ENCODE measurements around a stretch of chr10.

DNA sequence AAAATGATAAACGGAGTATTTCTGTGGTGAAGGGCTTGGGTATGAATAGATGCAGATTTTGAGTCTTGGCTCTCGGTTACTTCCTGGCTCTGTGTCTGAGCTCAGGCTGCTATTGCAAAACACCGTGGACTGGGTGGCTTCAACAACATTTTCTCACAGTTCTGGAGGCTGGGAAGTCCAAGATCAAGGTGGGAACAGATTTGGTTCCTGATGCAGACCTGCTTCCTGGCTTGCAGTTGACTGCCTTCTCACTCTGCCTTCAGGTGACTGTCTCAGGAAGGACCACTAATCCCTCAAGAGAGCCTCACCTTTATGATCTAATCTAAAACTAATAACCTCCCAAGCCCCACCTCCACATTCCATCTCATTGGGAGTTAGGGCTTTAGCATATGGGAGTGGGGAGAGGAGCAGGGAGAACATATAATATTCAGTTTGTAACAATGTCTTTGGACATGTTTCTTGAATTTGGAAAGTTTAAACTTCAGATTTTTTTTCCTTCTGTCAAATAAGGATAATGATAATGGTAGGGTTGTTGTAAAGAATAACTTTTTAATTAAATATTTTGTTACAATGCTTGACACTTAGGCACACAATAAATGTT is 1.9 kb downstream of the MSRB2 start:
- PRO-cap: no peak
- RAMPAGE, long total RNA: no peak
- RRBS: no CpG with 5 or more reads among the region's 3 CpGs

DNA sequence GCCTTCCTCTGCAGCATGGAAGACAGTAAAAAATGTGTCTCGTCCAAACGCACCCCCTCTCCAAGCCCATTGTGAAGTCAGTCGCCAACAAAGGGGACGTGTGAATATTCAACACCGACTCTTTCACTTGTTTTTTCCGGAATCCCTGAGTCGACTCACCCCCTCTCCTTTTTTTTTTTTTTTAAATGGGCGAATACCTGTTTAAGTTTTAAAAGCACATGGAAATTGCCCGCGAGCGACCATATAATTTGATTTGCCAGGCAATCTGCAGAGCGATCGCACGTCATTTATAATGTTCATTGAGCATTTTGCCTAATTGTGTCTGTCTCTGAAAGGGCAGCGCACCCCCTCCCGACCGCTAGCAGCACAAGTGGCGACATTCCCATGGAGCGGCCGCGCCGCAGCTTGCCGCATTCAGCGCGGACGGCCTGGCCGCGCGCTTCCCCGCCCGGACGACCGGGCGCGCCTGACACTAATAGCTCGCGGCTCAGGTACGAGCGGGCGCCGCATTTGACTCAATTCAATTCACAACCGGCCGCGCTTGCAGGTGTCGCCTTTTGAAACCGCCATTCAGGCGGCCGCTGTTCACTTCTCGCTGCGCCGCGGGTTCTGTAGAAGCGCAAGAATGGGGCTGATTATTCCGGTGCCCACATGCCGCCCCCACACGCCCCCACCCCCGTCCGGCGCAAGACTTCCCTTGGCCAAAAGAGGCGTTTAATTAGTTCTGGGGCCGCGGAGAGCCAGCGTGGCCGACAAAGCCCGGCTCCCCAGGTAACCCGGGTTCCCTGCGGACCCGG is 19.0 kb upstream of the PTF1A start:
- PRO-cap: no peak
- RAMPAGE, long total RNA: no peak
- RRBS: 4% methylated on average over 26 of the region's 68 CpGs

GRCh38 chr10:23439864-23441043 is 1.4 kb downstream of the OTUD1 start:
- PRO-cap: no peak
- RAMPAGE, long total RNA: no peak
- RRBS: under 1% methylated on average over 37 of the region's 90 CpGs

GRCh38 chr10:23442193-23443080 is 3.6 kb downstream of the OTUD1 start:
- PRO-cap: no peak
- RAMPAGE, long total RNA: no peak
- RRBS: no CpG with 5 or more reads among the region's 6 CpGs

DNA sequence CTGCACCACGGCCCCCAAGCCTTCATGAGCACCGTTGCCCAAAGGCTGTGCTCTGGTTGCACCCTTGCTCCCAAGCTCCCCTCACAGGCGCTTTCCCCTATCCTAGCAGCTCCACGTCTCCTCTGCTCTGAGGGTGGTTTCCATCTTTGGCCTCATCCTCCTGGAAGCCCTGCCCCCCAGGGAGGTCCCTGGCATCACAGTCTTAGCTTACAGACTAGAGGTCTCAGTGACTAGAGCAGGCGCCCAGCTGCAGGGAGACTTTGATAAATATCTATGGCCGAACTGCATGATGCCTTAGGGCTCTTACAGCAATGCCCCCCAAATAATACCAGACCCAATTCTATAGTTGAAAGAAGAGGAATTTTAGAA is 6.4 kb upstream of the KIAA1217 start:
- PRO-cap: no peak
- RAMPAGE, long total RNA: no peak
- RRBS: no CpG with 5 or more reads among the region's 6 CpGs

DNA sequence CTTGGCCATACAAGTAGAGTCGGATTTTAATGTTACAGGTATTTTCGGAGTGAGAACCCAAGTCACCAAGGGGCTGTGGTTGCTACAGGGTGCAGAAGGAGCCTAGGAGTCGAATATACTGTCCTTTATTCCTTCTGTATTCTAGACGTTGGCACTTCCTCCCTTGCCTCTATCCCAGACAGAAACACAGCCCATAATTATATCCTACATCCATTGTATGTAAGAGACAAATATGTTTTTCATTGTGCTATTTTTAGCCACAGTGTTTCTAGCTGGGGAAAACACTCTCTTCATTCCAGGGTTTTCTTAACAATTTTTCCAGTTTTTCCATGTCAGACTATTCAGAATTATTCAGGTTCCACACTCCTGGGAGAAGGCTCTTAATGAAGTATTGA is 32.6 kb downstream of the KIAA1217 start:
- PRO-cap: no peak
- RAMPAGE, long total RNA: no peak
- RRBS: no CpG with 5 or more reads among the region's 4 CpGs

DNA sequence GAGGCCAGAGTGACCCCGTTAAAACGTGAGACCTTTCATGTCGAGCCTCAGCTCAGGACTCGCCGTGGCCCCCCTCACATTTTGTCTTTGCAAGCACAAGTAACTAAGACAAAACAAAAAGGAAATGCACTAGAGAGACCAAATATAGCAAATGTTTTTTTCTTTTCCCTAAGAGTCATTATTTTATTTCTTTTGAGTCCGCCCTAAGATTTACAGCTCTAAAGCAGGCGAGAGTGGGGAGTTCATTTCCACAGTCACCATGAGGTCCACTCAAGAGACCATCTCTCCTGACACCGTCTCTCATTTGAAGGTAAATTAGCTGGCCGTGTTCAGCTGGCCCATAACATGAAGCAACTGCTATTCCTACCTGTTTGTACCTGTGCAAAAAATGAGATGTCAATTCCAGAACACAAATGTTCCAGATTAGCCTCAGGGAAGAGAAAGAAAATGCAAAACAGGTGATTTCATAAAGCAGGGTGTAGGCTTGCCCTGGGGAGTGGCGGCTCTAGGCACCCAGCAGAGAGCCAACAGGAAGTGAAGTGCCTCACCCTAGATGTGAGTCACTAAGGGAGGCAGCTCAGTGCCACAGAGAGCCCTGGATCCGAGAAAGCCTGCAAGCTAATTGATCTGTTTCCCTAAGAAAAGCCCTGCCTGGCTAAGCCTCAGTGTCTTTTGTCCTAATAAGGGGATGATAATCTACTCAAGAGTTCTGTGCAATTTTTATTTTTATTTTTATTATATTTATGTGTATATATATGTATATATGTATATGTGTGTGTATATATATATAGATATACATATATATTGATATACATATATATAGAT is 240.1 kb downstream of the ARHGAP21 start:
- PRO-cap: no peak
- RAMPAGE, long total RNA: no peak
- RRBS: no CpG with 5 or more reads among the region's 11 CpGs

GRCh38 chr10:24519738-24520555 is 203.7 kb downstream of the ARHGAP21 start:
- PRO-cap: no peak
- RAMPAGE, long total RNA: no peak
- RRBS: no CpG with 5 or more reads among the region's 20 CpGs

- PRO-cap: no peak
- RAMPAGE, long total RNA: no peak
- RRBS: no CpG with 5 or more reads among the region's 2 CpGs
Measured at GRCh38 chr10:24652065-24652266, 71.7 kb downstream of the ARHGAP21 start.

DNA sequence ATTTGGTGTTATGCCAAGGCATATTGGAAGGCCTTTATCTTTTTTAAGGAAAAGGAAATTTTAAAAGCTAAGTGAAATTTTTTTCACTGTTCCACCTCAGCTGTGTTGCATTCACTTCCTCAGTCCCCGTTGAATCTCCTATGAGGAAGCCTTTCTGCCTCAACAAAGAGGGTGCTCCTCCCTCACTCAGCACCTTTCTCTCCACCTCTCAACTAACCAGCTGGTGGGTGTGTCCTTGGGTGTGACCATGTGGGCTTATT is 82.9 kb downstream of the PRTFDC1 start:
- PRO-cap: no peak
- RAMPAGE, long total RNA: no peak
- RRBS: no CpG with 5 or more reads among the region's 1 CpG

GRCh38 chr10:25078955-25079550 is 62.6 kb downstream of the THNSL1 start:
- PRO-cap: no peak
- RAMPAGE, long total RNA: no peak
- RRBS: no CpG with 5 or more reads among the region's 5 CpGs

DNA sequence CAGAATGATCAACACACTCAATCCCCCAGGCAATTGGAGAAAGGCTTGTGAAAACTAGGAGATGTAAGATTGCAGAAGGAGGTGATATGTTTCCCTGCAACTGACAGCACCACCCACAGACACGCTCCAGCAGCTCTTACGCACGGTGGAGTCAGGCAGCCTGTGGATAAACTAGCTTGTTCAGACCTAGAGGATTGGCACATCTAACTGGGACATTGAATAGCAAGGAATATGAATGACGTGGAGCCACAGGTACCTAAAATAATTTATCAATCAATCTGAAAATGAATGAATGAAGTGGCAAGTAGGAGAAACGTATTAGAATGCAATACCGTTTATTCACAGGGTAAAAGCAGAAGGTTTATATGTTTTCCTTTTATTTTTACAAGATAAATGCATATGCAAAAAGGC is 125.6 kb upstream of the MYO3A start:
- PRO-cap: no peak
- RAMPAGE, long total RNA: no peak
- RRBS: no CpG with 5 or more reads among the region's 6 CpGs

- PRO-cap: no peak
- RAMPAGE, long total RNA: no peak
- RRBS: no CpG with 5 or more reads among the region's 3 CpGs
Measured at GRCh38 chr10:26486922-26487459, 48.9 kb downstream of the APBB1IP start.

GRCh38 chr10:26858060-26858477 is 2.7 kb downstream of the ABI1 start:
- PRO-cap: no peak
- RAMPAGE, long total RNA: no peak
- RRBS: no CpG with 5 or more reads among the region's 4 CpGs

GRCh38 chr10:26858478-26859166 is 2.1 kb downstream of the ABI1 start:
- PRO-cap: no peak
- RAMPAGE, long total RNA: no peak
- RRBS: no CpG with 5 or more reads among the region's 8 CpGs

DNA sequence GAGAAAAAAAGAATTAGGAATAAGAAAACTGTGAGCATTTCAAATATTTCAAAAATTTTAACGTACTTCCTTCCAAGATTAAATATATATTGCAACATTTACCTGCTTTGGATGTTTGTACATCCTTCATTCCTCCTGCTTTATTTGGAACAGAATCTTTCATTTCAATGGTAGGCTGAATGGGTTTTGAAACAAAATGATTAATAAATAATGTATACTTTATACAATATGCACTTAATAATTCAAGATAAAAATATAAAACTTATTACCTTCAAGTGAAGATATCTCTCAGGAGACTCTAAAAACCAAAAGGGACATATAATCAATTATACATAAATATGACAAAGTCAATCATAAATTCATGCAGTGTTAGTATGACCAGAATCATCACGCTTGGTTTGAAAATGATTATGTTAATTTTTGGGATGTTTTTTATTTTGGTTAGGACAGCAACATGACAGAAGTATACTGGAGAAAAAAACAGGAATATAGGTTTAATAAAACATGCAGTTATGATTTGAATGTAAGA is 40.0 kb downstream of the ANKRD26 start:
- PRO-cap: no peak
- RAMPAGE, long total RNA: no peak
- RRBS: no CpG with 5 or more reads among the region's 2 CpGs

DNA sequence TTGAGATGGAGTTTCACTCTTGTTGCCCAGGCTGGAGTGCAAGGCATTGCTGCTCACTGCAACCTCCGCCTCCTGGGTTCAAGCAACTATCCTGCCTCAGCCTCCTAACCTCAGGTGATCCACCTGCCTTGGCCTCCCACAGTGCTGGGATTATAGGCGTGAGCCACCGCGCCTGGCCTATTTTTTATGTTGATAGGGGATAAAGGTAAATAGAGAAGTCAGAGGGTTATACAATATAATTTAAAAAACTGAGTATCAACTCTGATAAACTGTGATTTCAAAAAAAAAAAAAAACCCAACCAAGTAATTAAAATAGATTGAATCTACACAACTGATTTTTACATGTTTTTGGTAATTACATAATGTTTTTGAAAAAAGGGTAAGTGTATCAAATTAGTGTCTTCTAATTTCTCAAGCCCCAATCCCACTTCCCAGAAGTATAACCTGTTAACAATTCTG is 17.4 kb downstream of the YME1L1 start:
- PRO-cap: no peak
- RAMPAGE, long total RNA: no peak
- RRBS: no CpG with 5 or more reads among the region's 4 CpGs

GRCh38 chr10:27169869-27171059 is 15.1 kb downstream of the MASTL start:
- PRO-cap: no peak
- RAMPAGE, long total RNA: no peak
- RRBS: no CpG with 5 or more reads among the region's 10 CpGs

- PRO-cap: no peak
- RAMPAGE, long total RNA: no peak
- RRBS: no CpG with 5 or more reads among the region's 4 CpGs
Measured at GRCh38 chr10:27464819-27465445, 39.2 kb upstream of the RAB18 start.

- PRO-cap: no peak
- RAMPAGE, long total RNA: no peak
- RRBS: no CpG with 5 or more reads among the region's 3 CpGs
Measured at GRCh38 chr10:27713904-27714409, 31.7 kb downstream of the MKX start.

Data from lung (tissue), 4 donors.